HepG2 (cell line): ENCODE measurements around the genes CABLES1, LAMA3 and SS18.

DNA sequence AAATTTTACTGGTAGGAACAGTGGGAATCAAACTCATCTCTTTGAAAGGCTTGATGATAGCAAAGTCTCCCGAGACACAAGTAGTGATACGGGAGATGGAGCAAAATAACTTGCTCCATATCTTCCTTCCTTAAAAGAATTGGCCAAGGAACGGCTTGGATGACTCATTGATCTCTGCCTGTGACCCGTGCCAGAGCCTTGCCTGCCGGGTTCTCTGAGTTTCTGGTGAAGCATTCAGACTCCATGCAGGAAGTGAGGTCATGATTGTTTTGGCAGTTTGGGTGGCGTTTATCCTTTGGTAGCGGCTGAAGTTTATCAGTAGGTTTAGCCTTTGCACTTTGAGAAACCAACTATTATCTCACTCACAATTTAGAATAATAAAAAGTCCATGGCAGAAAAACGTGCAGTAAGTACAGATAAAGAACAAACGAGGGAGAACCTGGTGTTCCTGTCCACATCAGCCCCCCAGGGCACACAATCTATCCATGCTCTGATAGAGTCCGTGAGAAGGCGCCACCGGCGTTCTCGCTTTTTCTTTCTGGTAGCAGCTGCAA, 14.9 kb upstream of the CTAGE1 start:
- RRBS, 2 experiments, result no CpG with 5 or more reads among the region's 14 CpGs
CAGE:
- cytosol, long polyA minus RNA, result no peak
- cytosol, long polyA plus RNA, result no peak
- long polyA plus RNA, result no peak
- nucleus, long polyA minus RNA, result no peak
- nucleus, long polyA plus RNA, result no peak

DNA sequence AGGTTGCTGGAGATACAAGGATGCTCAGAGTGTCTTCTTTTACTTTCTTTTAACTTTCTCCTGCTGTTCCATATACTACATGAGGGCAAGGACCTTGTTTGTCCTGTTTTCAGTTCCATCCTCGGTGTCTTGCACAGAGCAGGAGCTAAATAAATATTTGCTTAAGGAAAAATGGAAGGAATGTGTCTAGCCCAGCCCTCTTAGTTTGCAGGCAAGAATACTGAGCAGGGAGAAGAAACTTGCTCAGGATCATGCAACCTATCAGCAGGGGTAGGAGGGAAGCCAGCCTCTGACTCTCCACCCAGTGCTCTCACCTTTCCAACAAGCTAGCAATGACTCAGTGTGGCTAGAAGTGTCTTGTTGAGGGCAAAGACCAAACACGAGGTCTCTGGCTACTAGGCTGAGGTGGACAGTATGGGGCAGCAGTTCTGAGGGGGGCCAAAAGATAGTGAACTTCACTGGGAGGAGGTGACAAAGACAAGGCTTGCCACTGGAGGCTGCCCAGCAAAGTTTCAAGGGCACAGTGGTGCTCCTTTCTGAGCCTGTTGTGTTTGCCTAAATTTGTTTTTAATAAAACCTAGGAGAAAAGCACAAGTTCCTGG, 48.9 kb upstream of the CTAGE1 start:
- RRBS, 2 experiments, result no CpG with 5 or more reads among the region's 2 CpGs
CAGE:
- cytosol, long polyA minus RNA, result no peak
- cytosol, long polyA plus RNA, result no peak
- long polyA plus RNA, result no peak
- nucleus, long polyA minus RNA, result no peak
- nucleus, long polyA plus RNA, result no peak

CAGE:
- cytosol, long polyA minus RNA, result no peak
- cytosol, long polyA plus RNA, result no peak
- long polyA plus RNA, result no peak
- nucleus, long polyA minus RNA, result no peak
- nucleus, long polyA plus RNA, result no peak
Observed at GRCh38 chr18:23032527-23032791, 99.3 kb downstream of the RBBP8 start.

- RRBS, 2 experiments, result under 1% methylated on average over 15 of the region's 40 CpGs
CAGE:
- cytosol, long polyA minus RNA, result no peak
- cytosol, long polyA plus RNA, result no peak
- long polyA plus RNA, result no peak
- nucleus, long polyA minus RNA, result no peak
- nucleus, long polyA plus RNA, result no peak
Observed at GRCh38 chr18:23135305-23135607, at the start of gene CABLES1. TSS of gene CABLES1 (plus strand) at chr18:23135485.

GRCh38 chr18:23154599-23155117, 19.4 kb downstream of the CABLES1 start:
- RRBS, 2 experiments, result no CpG with 5 or more reads among the region's 6 CpGs
CAGE:
- cytosol, long polyA minus RNA, result no peak
- cytosol, long polyA plus RNA, result no peak
- long polyA plus RNA, result no peak
- nucleus, long polyA minus RNA, result no peak
- nucleus, long polyA plus RNA, result no peak

DNA sequence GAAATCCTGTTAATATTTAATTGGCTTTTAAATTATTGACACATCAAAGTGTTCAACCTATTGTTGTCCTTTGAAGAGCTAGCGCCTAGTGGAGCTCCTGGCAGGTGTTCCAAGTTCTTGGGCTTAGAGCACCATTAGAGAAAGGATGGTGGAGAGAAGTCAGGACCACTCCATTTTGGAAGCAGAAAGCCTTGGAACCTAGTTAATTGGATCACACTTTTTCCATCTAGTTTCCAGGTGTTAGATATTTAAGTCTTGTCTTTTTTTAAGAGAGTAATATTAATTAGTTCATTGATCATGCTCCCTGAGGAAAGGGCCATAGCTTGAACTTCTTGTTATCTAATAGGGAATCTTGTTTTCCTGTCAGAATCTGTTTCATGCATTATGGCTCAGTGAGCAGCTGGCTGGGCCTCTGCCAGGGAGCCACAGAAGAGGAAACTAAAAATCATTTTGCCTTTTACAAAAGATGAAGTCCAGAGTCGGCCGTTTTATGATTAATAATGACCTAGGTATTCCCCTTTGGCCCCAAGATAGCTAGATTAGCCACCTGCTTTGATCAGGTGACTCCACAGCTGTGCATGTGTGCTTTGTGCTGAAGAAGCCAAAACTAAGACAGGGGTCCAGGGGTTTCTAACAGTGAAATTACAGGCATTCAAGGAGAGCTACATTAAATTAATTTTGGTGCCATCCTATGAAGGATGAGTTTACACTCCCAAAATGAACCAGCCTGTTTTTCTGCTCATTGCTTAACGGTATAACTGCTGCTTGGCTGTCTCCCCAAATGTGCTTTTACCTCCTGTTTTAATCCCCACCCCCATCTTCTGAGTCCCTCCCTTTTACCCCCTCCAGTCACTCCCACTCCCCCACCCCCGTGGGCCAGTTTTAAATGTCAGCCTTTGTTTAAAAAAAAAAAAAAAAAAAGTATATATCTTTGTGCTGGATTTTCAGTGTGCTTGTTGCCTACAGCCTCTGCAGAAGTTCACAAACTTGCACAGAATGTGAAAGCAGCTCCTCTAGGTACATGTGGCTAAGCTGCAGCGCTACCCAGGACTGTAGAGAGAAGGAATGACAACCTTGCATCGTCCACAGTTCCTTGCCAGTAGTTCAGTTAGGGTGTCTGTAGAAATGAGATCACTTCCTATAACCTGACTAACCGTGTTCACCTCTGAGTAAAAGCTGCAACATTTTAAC, 93.0 kb downstream of the CABLES1 start:
- RRBS, 2 experiments, result no CpG with 5 or more reads among the region's 8 CpGs
CAGE:
- cytosol, long polyA minus RNA, result no peak
- cytosol, long polyA plus RNA, result no peak
- long polyA plus RNA, result no peak
- nucleus, long polyA minus RNA, result no peak
- nucleus, long polyA plus RNA, result no peak

GRCh38 chr18:23234479-23234992, 99.3 kb downstream of the CABLES1 start:
- RRBS, 2 experiments, result no CpG with 5 or more reads among the region's 5 CpGs
CAGE:
- cytosol, long polyA minus RNA, result no peak
- cytosol, long polyA plus RNA, result no peak
- long polyA plus RNA, result no peak
- nucleus, long polyA minus RNA, result no peak
- nucleus, long polyA plus RNA, result no peak

GRCh38 chr18:23519518-23519953, 16.2 kb downstream of the RMC1 start:
- RRBS, 2 experiments, result no CpG with 5 or more reads among the region's 7 CpGs
CAGE:
- cytosol, long polyA minus RNA, result no peak
- cytosol, long polyA plus RNA, result no peak
- long polyA plus RNA, result no peak
- nucleus, long polyA minus RNA, result no peak
- nucleus, long polyA plus RNA, result no peak

DNA sequence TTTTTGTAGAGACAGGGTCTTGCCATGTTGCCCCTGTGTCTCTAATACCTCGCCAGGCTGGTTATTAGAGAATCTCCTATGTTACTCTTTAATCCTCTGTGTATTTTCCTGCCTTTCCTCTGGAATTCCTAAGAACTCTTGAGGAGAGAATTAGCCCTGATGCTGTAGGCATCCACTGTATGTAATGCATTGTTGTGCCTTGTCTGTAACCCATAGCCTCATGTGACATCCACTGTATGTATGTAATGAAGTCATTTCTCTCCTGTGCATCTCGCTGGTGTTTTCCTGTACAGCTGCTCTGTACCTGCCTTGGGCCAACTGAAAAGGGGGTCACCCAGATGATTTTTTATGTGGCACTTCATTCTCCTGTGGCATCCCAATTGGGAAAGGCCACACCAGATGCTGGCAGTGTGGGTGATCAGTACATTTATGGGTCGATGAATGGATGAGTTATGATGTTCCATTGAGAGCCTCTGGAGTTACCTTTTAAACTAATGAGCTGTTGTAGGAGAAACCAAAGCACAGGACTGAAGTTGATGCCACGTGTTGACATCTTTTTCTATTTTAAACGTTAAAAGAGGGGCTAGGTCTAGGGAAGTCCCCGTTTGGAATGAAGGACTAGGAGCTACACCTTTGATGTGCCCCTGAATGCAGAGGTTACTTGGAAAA, 22.6 kb downstream of the RMC1 start:
- RRBS, 2 experiments, result no CpG with 5 or more reads among the region's 6 CpGs
CAGE:
- cytosol, long polyA minus RNA, result no peak
- cytosol, long polyA plus RNA, result no peak
- long polyA plus RNA, result no peak
- nucleus, long polyA minus RNA, result no peak
- nucleus, long polyA plus RNA, result no peak

- RRBS, 2 experiments, result no CpG with 5 or more reads among the region's 6 CpGs
CAGE:
- cytosol, long polyA minus RNA, result no peak
- cytosol, long polyA plus RNA, result no peak
- long polyA plus RNA, result no peak
- nucleus, long polyA minus RNA, result no peak
- nucleus, long polyA plus RNA, result no peak
Observed at GRCh38 chr18:23573768-23574489, 12.4 kb downstream of the NPC1 start.

DNA sequence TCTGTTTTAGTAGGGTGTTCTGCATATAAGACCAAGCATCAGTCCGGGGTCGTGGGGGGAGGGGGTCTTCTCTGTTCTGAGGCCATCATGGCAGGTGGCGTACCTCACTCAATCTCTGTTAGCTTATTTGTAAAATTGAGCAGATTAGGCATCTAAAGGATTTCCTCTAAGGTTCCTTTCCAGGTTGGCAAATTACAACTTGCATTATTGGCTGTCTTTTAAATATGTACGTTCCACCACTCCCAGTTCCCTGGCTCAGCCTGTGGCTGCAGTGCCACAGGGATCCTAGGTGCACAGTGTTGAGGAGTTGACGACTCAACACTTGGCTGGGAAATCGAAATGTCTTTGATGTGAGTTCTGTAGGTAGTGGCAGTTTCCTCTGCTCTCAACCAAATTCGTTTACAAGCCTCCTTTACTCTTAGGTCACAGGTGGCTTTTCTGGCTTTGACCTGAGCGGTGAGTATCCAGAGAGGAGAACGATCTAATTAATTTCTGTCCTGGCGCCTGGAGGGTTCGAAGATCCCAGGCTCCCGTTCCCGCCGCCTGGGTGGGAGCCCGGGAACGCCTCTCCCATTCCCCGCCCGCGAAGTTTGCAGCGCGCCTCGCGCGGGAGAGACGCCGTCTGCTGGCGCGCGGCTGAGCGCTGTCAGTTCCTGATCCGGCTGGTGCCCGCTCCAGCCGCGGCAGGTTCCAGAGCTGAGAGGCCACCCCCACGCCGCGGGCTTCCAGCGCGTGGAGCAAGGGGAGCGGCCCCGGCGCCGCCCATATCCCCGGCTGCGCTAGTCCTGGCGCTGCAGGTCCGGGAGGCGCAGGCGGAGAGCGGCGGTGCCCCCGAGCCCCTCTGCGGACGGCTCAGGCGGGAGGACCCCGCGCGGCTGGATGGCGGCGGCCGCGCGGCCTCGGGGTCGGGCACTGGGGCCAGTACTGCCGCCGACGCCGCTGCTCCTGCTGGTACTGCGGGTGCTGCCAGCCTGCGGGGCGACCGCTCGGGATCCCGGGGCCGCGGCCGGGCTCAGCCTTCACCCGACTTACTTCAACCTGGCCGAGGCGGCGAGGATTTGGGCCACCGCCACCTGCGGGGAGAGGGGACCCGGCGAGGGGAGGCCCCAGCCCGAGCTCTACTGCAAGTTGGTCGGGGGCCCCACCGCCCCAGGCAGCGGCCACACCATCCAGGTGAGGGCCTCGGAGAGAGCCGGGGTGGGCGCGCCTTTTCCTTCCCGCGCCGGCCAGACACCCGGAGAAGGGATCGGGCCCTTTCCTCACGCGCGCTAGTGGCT, at the start of gene LAMA3:
Gene LAMA3 (plus strand): TSS at position 649 of the 1,277 bp plus-strand sequence.
- RRBS, 2 experiments, result 29% methylated on average over 30 to 31 of the region's 102 CpGs
CAGE:
- cytosol, long polyA minus RNA, result no peak
- cytosol, long polyA plus RNA, result no peak
- long polyA plus RNA, result no peak
- nucleus, long polyA minus RNA, result no peak
- nucleus, long polyA plus RNA, result no peak

DNA sequence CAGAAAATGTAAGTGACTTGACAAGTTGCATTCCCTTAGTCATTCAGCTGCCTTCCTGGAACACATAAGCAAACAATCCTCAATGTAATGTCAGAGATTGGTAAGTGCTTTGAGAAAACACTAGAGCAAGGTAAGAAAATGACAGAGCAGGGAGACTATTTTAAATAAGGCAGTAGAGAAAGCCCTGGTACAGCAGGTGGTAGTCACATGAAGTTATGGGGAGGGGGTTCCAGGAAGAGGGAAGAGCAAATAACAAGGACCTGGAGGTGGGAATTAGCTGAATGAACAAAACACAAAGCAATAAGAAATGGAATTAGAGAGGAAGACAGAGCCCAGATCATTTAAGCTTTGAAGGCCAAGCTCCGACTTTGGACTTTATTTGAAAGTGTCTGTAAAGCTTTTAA, 70.1 kb upstream of the TTC39C start:
- RRBS, 2 experiments, result no CpG with 5 or more reads among the region's 1 CpG
CAGE:
- cytosol, long polyA minus RNA, result no peak
- cytosol, long polyA plus RNA, result no peak
- long polyA plus RNA, result no peak
- nucleus, long polyA minus RNA, result no peak
- nucleus, long polyA plus RNA, result no peak

GRCh38 chr18:24188814-24189365, 50.0 kb downstream of the CABYR start:
CAGE:
- cytosol, long polyA minus RNA, result no peak
- cytosol, long polyA plus RNA, result no peak
- long polyA plus RNA, result no peak
- nucleus, long polyA minus RNA, result no peak
- nucleus, long polyA plus RNA, result no peak

- RRBS, 2 experiments, result no CpG with 5 or more reads among the region's 7 CpGs
CAGE:
- cytosol, long polyA minus RNA, result no peak
- cytosol, long polyA plus RNA, result no peak
- long polyA plus RNA, result no peak
- nucleus, long polyA minus RNA, result no peak
- nucleus, long polyA plus RNA, result no peak
Observed at GRCh38 chr18:24359910-24360146, 37.8 kb downstream of the OSBPL1A start.

- RRBS, 2 experiments, result no CpG with 5 or more reads among the region's 9 CpGs
CAGE:
- cytosol, long polyA minus RNA, result no peak
- cytosol, long polyA plus RNA, result no peak
- long polyA plus RNA, result no peak
- nucleus, long polyA minus RNA, result no peak
- nucleus, long polyA plus RNA, result no peak
Observed at GRCh38 chr18:24624990-24625359, 164.5 kb downstream of the HRH4 start.

- RRBS, 2 experiments, result no CpG with 5 or more reads among the region's 5 CpGs
CAGE:
- cytosol, long polyA minus RNA, result no peak
- cytosol, long polyA plus RNA, result no peak
- long polyA plus RNA, result no peak
- nucleus, long polyA minus RNA, result no peak
- nucleus, long polyA plus RNA, result no peak
Observed at GRCh38 chr18:24987523-24987976, 364.4 kb downstream of the ZNF521 start.

- RRBS, 2 experiments, result under 1 to 1% methylated on average over 12 to 17 of the region's 97 CpGs
CAGE:
- cytosol, long polyA minus RNA, result start-site peak on the minus strand at chr18:26090500-26090526, 9 reads; start-site peak on the minus strand at chr18:26090609-26090652, 14 reads
- cytosol, long polyA plus RNA, result start-site peak on the minus strand at chr18:26090590-26090640, 441 and 387 reads in 2 replicates
- long polyA plus RNA, result start-site peak on the minus strand at chr18:26090587-26090636, 313 and 286 reads in 2 replicates
- nucleus, long polyA minus RNA, result no peak
- nucleus, long polyA plus RNA, result start-site peak on the minus strand at chr18:26090590-26090639, 840 and 900 reads in 2 replicates
Observed at GRCh38 chr18:26089486-26090788, at the start of gene SS18. TSS of gene SS18 (minus strand) at chr18:26090613.

GRCh38 chr18:26460549-26461140, 87.7 kb downstream of the KCTD1 start:
- RRBS, 2 experiments, result no CpG with 5 or more reads among the region's 4 CpGs
CAGE:
- cytosol, long polyA minus RNA, result no peak
- cytosol, long polyA plus RNA, result no peak
- long polyA plus RNA, result no peak
- nucleus, long polyA minus RNA, result no peak
- nucleus, long polyA plus RNA, result no peak

- RRBS, 2 experiments, result 0 to 2% methylated on average over 16 to 21 of the region's 89 CpGs
CAGE:
- cytosol, long polyA minus RNA, result no peak
- cytosol, long polyA plus RNA, result no peak
- long polyA plus RNA, result no peak
- nucleus, long polyA minus RNA, result no peak
- nucleus, long polyA plus RNA, result no peak
Observed at GRCh38 chr18:26656727-26657751, 108.7 kb upstream of the KCTD1 start.

- RRBS, 2 experiments, result no CpG with 5 or more reads among the region's 4 CpGs
CAGE:
- cytosol, long polyA minus RNA, result no peak
- cytosol, long polyA plus RNA, result no peak
- long polyA plus RNA, result no peak
- nucleus, long polyA minus RNA, result no peak
- nucleus, long polyA plus RNA, result no peak
Observed at GRCh38 chr18:26978571-26979003, 113.1 kb upstream of the AQP4 start.